Endodermal cell (in vitro differentiated cells): ENCODE results near the gene APIP.

GRCh38 chr11:34416422-34416871, 22.3 kb upstream of the CAT start:
- PRO-cap: no peak

- PRO-cap: no peak
These were observed 17.8 kb downstream of the ELF5 start for GRCh38 chr11:34495419-34496539.

DNA sequence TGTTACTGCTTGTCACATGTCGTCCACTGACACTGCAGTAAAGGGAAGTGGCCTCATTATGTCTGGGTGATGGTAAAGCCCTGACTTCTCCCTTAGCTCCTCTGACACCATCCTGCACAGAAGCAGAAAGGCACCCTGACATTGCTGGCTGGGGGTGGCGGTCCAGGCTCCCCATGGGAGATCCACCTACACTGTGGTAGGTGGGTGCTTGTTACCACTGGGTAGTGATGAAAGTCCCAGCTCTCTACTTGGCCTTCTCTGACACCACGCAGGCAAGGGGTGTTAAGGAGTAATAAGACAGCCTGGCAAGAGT, 38.8 kb upstream of the ELF5 start:
- PRO-cap: no peak

DNA sequence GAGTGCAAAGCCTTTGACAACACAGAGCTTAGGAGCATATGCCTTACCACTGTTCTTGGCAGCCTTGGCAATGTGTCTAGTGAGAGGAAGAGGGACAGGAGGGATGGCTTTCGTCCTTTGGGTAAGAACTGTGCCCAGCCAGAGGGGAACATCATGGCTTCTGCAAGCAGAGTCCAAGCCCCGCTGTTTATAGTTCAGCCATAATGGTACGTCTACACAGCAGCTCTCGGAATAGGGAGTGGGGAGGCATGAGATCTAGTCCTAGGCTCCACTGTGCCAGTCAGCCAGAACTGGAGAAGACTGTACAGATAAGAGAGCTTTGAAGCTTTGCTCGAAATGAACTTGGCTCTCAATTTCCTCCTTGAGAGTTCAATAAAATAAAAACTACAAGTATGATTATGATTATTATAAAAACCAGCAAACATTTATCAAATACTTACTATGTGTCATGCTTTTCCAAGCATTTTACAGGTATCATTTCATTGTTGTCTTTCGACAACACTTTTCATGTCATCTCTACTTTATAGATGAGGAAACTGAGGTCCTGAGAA, 14.9 kb downstream of the EHF start:
- PRO-cap: no peak

- PRO-cap: no peak
These were observed 21.4 kb downstream of the EHF start for GRCh38 chr11:34642004-34643041.

GRCh38 chr11:34757244-34757629, 136.3 kb downstream of the EHF start:
- PRO-cap: no peak

GRCh38 chr11:34784565-34784954, 131.6 kb downstream of the APIP start:
- PRO-cap: no peak

DNA sequence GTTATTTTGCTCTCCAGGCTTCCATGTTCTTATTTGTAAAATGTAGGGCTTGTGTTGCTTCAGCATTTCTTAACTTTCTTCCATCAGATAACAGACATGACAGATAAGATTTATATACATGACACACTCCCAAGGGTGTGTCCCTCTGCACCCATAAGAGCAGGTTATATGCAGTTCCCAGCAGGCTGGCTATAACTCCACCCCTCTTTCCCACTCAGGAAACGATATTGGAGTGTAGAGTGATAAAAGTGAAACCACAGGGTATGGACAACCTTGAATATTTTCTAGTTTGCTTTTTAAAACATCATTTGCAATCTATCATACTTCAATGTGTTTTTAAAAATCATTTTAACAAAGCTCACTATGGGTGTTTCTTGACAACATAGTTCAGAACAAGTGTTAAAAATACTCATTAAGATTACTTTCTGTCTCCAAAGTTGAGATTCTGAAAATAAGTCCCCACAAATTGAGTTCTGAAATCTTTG, 65.7 kb downstream of the APIP start:
- PRO-cap: no peak

GRCh38 chr11:34915997-34916748, at the start of gene APIP:
TSS of gene APIP (minus strand) at chr11:34916379.
- PRO-cap: bidirectional peak, plus-strand start at chr11:34916226, minus-strand start at chr11:34916035; bidirectional peak, plus-strand start at chr11:34916641, minus-strand start at chr11:34916389

DNA sequence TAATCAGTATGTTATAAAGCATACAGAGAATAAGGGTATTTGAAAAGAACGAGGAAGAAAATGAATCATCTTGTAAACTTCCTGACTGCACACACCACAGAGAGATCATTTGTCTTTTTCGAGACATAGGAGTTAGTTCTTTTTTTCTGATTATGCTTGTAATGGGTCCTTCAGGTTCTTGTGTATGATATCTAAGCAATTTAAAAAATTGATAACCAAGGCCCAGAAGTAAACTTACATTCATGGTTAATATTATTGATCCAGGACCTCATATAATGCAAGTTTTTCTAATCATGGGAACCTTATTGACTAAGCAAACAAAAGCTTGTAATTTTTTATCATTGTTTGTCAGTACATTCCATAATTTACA, 61.2 kb downstream of the PDHX start:
- PRO-cap: no peak

GRCh38 chr11:35029727-35030485, 109.1 kb upstream of the CD44 start:
- PRO-cap: no peak

DNA sequence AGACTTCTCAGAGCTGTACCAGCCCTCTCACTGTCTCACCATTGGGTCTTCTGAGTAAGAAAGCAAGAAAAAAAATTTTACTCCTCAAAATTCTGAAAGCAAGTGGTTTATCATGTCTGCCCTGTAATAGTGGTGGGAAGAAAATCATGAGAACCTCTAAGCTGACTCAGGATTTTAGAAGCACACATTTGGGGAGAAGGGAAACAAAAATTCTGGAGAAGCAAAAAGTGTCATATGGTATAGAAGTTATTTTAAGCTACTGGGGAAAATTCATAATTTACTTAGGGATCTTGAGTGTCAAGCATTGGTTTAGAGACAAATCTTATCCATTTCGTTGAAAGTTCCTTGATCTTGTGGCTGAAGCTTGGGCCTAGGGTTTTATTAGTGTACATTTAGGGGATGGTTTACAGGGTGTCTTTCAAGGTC, 14.9 kb downstream of the CD44 start:
- PRO-cap: no peak

GRCh38 chr11:35160208-35160763, 21.3 kb downstream of the CD44 start:
- PRO-cap: no peak

- PRO-cap: no peak
These were observed 26.9 kb downstream of the CD44 start for GRCh38 chr11:35165684-35166558.

DNA sequence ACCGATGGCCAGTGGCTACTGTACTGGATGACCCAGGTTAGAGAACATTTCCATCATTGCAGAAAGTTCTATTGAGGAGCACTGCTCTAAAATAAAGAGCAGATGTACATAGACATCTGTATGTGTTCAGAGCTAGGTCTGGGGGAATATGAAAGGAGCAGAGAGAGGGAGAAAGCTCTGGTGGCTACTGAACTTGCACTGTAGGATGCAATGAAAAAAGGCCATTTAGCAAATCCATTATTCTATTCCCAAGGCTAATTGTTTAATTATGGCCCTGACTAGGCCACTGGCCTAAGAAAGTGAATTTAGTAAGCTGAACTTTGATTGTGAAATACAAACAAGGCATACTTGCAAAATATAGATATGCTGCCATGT, 38.9 kb downstream of the CD44 start:
- PRO-cap: no peak

GRCh38 chr11:35260306-35261124, 121.5 kb downstream of the CD44 start:
- PRO-cap: no peak

- PRO-cap: no peak
These were observed 137.5 kb downstream of the CD44 start for GRCh38 chr11:35276335-35276944.

GRCh38 chr11:35313110-35313809, 106.1 kb downstream of the SLC1A2 start:
- PRO-cap: no peak

GRCh38 chr11:35619509-35620000, 1.3 kb downstream of the FJX1 start:
- PRO-cap: no peak

GRCh38 chr11:35812674-35813232, 131.1 kb upstream of the LDLRAD3 start:
- PRO-cap: no peak